Vermiform appendix (tissue), 1 donor: ENCODE results near the genes FAM151B, RPS23 and EDIL3.

GRCh38 chr5:79546639-79547090 lies 32.7 kb upstream of the HOMER1 start:
- PRO-cap: no peak

DNA sequence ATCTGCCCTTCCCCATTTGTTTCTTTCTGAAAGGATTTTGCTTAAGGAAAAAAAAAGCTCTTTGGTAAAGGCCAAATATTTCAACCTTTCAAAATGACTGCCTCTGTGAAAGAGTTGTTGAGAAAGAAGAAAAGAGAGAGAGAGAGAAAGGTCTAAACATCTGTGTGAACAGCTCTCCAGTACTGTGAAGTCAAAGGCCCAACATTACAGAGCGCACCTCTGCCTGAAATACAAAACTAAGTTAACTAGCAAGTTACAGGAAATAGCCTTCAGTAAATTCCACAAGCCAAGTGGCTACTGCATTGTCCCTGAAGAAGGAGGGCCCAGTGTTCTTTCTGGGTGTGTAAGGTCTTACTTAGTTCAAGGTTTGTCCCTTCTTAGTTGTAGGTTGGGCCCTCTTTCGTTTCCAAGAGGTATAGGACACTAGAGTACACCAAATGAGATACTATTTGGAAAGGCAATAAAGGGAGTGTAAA lies 104.4 kb downstream of the THBS4 start:
- PRO-cap: no peak

GRCh38 chr5:80182795-80183638 lies 72.8 kb downstream of the SERINC5 start:
- PRO-cap: no peak

- PRO-cap: no peak
Measured at GRCh38 chr5:80190830-80191480, 64.9 kb downstream of the SERINC5 start.

- PRO-cap: no peak
Measured at GRCh38 chr5:80409403-80409868, 1.6 kb downstream of the ZFYVE16 start.

- PRO-cap: bidirectional peak, plus-strand start at chr5:80488271, minus-strand start at chr5:80487985
Measured at GRCh38 chr5:80487847-80488859, at the start of gene FAM151B. FAM151B (plus strand) TSS chr5:80488100.

GRCh38 chr5:80698717-80699156 lies 44.0 kb upstream of the DHFR start:
- PRO-cap: no peak

DNA sequence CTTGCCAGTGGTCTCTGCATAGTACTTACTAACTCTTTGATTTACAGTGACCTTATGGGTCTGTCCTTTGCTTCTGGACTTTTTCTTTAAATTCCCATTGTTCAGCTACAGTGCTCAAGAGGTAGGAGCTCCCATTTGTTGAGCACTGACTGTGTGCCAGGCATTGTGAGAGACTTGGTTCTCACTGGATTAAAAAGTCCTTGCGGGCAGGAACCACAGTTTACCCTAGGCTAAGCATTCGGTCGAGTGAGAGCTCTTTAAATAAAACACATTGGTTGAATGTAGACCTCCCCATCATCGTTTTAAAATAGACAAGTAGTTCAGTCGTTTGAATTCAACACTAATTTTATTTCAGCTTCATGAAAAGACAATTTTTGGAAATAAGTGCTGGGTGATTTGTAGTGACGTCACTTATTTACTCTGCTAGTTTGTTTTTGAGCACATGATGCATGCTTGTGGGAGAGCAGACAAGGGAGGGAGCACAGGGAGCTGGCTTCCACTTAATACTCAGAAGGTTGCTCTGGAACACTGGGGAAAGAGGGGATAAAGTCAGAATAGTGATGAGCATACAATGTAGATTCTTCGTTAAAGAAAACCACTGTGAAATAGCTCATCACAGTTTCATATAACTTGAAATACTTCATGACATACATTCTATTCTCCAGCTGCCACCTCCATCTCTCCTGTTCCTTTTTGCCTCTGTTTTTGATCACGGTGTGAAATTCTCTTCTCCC lies 27.1 kb downstream of the RASGRF2 start:
- PRO-cap: no peak

- PRO-cap: unidirectional peak, minus-strand start at chr5:81049169
Measured at GRCh38 chr5:81049096-81049434, 88.9 kb downstream of the RASGRF2 start.

GRCh38 chr5:81239763-81240028 lies 6.6 kb downstream of the CKMT2 start:
- PRO-cap: no peak

DNA sequence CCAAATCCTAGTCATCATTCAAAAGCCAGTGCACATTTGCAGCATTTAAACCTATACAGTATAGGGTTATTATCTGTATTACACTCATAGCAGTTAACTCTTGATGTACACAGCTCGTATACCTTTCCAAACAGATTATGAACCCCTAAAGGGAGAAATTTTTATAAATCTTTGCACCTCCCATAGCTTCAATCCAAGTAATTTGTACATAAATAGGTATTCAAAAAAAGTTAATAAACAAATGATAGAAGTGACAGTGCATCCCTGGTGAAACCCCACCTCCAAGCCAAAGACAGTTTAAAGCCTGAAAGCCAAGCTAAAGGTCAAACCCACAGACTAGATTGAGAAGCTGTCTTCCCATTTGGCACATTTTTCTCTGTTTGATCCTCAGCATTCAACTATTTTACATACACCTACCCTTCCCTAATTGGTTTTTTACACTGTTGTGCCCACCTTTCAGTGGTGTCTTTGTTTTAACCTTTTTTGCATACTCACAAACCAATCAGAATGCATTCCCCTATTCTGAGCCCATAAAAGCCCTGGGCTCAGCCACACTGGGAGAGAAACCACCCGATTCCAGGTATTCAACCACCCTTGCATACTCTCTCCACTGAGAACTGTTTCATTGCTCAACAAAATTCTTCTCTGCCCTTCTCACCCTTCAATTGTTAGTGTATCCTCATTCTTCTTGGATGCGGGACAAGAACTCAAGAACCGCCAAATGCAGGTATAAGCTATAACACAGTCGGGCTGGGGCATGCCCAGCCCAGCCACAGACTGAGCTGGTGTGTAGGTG lies 141.3 kb downstream of the SSBP2 start:
- PRO-cap: no peak

DNA sequence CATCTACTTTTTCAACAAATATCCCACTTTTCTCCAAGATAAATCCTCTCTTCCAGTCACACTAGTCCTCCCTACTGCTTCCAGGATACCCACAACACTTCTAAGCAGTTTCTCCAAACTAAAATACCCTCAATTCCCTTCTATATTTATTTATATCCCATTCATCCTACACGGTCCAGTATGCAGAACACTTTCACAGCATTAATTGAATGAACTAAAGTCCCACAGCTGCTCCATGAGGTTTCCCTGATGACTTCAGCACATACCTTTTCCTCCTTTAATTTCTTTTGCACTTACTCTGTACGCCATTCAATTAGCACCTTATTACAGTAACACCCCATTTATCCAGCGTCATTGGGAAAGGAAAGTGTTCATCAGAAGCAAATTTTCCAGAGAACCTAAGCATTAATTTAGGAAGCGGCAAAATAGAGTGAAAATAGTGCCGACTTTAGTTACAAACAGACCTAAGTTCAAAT lies 24.2 kb downstream of the SSBP2 start:
- PRO-cap: no peak

GRCh38 chr5:81746833-81747421 lies 4.0 kb downstream of the SSBP2 start:
- PRO-cap: no peak

DNA sequence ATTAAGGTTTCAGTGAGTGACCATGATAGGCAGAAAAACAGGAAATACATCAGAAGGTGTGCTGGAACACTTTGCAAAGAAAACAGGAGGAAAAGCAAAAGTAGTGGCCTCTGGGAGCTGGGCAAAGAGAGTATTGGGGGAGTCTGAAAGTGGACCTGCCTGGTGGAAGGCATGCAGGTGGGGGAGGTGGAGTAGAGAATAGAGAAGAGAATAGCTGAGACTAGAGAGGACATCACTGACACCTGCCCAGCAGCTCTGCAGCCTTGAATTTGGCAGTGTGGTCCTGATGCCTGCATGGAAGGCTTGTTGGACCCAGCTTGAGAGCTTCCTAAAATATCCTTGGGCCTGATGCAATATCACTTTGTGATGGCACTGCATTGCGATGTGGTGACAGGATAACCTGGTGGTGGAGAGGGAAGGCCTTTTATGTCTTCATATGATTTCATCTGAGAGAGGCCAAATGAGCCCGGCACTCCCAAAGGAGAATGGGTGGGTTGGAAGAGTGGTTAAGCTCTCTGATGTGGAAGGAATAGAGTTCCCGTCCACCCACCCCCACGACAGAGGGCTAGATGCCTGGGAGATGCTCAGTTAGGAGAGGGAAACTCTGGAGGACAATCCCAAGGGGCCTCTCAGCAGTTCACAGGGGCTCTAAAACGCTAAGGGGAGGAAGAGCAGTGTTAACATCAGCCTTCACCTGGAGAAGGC lies 99.6 kb upstream of the SSBP2 start:
- PRO-cap: no peak

GRCh38 chr5:82277852-82278862 lies at the start of gene RPS23:
RPS23 (minus strand) TSS chr5:82278354.
- PRO-cap: bidirectional peak, plus-strand start at chr5:82278703, minus-strand start at chr5:82278354

- PRO-cap: no peak
Measured at GRCh38 chr5:83553340-83553692, 81.8 kb downstream of the VCAN start.

GRCh38 chr5:84384094-84384953 lies at the start of gene EDIL3:
EDIL3 (minus strand) TSS chr5:84384880.
- PRO-cap: unidirectional peak, minus-strand start at chr5:84384793

GRCh38 chr5:84385261-84385785 lies 643 bp upstream of the EDIL3 start:
- PRO-cap: no peak

- PRO-cap: no peak
Measured at GRCh38 chr5:85293385-85293732, 908.7 kb upstream of the EDIL3 start.

DNA sequence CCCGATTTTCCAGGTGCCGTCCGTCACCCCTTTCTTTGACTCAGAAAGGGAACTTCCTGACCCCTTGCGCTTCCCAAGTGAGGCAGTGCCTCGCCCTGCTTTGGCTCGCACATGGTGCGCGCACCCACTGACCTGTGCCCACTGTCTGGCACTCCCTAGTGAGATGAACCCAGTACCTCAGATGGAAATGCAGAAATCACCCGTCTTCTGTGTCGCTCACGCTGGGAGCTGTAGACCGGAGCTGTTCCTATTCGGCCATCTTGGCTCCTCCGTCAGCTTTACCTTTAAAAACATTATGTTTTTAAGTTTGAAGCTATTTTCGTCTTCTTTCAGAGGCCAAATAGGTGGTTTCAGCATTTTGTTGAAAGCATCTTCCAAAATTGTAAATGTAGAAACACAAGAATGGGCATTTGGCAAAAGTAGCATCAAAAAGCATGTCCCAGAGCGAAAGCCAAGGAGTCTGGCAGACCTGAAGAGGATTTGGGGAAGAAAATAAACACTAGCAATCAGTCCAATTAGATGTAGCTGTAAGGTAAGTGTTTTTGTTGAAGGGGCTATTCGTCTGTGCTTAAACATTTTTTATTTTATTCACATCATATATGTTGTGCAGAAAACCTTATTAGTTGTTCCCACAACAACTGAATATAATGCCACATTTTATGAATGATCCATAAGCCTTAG lies 954.2 kb upstream of the COX7C start:
- PRO-cap: no peak